ENCODE results near the genes TFPI2, CASD1 and PDK4.

DNA sequence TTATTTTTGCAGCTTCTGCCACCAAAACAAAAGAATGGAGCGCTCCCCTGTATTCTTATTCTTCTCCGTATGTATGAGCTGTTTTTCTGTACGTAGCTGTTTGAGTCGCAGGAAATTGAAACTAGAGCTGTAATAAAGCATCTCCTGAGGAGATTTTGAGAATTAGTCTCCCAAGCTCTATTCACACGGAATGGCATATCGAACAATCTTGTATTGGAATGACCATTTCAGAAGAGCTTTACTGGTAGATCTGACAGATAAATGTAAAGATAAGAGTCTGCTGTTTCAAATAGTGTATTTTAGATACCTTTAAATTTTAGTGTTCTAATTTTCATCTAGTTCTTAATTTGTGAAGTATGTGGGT lies 1.2 kb downstream of the ANKIB1 start:
- PRO-cap, result no peak

DNA sequence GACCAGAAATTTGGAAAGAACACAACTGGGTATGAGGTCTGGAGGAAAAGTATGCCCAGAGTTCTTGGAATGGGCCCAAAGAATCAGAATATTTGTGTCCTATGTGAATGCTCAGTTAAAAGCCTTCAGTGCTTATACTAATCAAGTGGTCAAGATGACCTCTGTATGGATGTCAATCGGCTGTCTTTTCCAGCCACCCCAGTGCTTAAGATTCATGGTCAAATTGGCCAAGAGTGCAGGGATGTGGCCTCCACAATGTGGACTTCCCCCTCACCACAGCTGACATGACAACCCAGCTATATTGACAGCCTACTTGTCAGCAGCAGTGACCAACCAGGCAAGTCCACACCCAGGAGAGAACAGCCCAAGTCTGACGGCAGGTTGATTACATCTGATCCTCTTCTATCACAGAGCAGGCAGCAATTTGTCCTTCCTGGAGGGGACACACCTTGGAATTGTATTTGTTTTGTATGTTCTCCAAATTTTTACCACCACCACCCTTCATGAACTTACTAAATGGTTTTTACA lies 8.2 kb upstream of the ERVW-1 start:
- PRO-cap, result no peak

- PRO-cap, result no peak
These were observed 10.9 kb downstream of the RBM48 start for GRCh38 chr7:92539164-92540290.

GRCh38 chr7:92641667-92642376 lies 51.6 kb upstream of the FAM133B start:
- PRO-cap, result no peak

DNA sequence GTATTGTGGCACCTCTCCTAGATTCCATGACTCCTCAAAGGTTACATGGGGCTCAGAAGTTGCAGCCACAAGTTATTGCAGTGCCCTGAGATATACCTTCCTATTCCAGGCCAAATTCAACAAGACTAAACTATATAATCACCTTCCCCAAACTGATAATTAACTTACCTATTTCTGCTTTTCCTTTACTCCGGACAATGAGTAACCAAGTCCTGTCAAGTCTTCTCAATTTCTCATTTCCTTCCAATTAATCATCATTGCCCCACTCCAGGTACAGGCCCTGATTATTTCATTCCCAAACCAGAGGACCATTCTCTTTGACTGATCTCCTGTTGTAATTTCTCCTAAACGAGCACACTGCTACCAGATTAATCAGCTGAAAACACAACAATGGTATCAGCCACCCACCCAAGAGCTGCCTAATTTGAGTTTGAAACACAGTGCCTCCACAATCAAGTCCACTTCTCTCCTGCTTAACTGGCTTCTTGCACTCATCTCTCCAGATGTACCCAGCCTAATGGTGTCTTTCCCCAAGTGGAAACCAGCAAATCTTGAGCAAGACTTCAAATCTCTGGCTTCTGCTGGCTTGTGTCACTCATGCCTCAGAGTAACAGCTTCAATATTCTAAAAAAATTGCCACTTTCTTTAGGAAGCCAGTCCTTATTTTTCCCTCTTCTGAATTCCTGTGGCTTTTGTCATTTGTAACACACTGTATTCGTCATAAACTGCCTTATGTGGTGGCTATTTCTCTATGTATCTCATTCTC lies 89.2 kb downstream of the CDK6 start:
- PRO-cap, result no peak

GRCh38 chr7:92757198-92757866 lies 79.0 kb downstream of the CDK6 start:
- PRO-cap, result no peak

DNA sequence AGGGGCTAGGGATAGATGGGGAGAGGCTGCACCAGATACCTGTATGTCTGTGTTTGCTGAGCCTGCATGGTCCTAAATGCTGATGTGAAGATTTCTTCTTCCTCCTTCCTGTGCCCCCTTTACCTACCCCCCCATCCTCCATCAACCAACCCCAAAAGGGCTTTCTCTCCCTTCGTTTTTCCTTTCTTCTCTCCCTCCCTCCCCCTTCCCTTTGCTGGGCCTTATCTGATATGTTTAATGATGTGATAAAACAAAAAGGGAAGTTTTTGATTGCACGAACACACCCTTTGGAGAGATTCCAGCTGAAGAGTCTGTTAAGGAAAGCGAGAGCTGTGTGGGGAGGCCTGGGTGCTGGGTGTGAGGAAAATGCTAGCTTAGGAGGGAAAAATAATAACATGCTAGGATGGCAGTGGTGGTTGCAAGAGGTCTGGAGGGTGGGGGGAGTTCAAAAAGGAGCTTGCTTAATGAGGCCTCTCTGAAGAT lies 101.9 kb downstream of the SAMD9 start:
- PRO-cap, result no peak

DNA sequence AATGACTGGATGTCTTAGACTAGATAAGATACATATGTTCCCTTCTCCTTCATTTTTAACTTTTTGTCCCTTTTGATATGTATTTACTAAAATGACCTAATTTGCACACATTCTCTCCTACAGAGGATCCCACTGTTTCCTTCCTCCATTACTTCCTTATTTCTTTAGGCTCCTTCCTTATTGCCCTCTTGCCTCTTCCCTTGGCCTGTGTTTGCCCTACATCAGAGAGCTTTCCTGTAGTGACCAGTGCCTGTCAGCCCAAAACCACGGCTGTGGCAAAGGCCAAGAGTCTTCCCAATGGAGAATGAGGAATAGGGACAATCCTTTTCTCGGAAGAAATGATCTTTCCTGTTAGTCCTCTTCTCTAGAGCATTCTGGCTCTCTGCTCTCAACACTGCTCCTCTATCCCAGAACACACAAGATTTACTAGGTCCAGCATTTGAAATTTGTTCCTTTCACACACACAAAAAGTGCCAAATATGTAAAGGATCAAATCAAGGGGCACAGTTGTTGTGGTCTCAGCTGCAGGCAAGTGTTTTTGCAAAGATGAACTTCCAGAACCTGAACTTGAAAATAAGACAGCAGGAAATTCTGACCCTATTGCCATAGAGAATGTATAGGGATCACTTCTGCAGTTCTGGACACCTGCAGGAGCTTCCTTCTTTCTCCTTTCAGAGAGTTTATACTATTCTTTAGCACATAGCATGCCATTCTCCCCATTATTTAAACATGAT lies 23.2 kb downstream of the HEPACAM2 start:
- PRO-cap, result no peak

DNA sequence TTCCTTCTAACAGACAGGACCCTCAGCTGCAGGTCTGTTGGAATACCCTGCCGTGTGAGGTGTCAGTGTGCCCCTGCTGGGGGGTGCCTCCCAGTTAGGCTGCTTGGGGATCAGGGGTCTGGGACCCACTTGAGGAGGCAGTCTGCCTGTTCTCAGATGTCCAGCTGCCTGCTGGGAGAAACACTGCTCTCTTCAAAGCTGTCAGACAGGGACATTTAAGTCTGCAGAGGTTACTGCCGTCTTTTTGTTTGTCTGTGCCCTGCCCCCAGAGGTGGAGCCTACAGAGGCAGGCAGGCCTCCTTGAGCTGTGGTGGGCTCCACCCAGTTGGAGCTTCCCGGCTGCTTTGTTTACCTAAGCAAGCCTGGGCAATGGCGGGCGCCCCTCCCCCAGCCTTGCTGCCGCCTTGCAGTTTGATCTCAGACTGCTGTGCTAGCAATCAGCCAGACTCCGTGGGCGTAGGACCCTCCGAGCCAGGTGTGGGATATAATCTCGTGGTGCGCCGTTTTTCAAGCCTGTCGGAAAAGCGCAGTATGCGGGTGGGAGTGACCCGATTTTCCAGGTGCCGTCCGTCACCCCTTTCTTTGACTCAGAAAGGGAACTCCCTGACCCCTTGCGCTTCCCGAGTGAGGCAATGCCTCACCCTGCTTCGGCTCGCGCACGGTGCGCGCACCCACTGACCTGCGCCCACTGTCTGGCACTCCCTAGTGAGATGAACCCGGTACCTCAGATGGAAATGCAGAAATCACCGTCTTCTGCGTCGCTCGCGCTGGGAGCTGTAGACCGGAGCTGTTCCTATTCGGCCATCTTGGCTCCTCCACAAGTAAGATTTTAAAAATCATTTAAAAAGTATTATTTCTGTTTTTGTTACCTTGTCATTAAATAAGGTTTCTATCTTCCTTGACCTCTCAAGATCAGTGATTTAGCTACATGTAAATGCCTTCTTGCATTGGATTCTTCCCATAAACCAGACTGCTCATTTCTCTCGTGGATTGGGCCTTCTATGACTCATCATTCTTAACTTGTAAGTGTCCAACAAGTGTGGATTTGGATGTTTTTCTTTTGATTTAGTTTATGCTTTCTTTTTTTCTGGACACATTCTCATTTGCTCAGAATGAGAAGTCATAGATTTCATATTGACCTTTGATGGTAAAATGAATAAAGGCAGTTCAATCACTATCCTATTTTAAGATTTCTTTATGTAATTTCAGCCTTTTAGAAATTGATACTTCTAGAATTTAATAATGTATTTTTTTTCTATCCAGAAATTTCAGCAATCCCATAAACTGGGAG lies 16.9 kb upstream of the CALCR start:
- PRO-cap, result unidirectional peak, minus-strand start at position 819 of the sequence

DNA sequence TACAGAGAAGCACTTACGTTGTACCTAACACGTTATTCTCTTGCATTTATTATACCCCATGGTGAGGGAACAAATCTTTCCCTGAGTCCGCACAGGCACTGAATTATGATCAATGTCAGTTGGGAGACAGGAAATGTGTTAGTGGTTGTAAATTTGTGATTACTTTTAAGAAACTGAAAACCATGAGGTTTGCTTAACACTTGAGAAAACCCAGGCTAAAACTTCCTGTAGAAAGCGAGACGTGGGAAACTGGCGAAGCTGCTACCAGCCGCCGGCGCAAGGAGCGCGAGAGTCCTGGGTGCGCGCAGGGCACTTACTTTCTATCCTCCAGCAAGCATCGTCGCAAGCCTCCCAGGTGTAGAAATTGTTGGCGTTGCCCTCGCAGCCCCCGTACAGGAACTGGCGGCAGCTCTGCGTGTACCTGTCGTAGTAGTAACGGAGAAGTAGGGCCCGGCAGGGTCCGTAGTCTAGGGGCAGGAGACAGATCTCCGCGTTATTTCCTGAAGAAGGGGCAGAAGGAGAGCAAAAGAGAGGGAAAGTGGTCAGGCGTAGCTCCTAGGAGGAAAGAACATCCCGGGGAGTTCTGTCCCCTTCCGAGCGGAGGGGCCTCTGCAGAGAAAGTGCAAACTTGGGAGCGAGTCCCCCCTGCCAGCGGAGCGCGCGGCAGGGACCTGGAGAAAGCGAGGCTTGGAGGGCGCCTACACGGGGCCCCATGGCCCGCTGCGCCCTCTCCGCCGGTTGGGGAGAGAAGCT lies 557 bp downstream of the TFPI2 start:
- PRO-cap, result no peak

GRCh38 chr7:93890573-93891212 lies at the start of gene TFPI2:
Gene TFPI2, minus strand, starts transcription at chr7:93890753.
- PRO-cap, result no peak

- PRO-cap, result no peak
These were observed 70.4 kb upstream of the COL1A2 start for GRCh38 chr7:94324375-94324696.

DNA sequence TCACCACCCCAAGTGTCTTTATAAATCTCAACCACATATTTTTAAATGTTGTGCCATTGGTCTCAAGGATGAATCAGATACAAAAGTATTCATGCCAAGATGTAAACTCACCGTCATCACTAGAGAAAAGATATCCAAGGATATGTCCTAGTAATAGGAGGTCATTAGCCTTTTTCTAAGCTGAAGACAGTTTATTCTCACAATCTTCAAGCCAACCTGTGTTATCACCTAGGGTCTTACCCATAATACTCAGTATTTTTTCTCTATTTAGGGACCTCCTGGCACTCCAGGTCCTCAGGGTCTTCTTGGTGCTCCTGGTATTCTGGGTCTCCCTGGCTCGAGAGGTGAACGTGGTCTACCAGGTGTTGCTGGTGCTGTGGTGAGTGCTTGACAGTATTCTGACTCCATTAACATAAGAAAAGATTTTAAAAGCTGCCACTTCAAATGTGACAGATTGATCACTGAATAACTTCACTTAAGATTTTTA lies 29.4 kb downstream of the COL1A2 start:
- PRO-cap, result no peak

DNA sequence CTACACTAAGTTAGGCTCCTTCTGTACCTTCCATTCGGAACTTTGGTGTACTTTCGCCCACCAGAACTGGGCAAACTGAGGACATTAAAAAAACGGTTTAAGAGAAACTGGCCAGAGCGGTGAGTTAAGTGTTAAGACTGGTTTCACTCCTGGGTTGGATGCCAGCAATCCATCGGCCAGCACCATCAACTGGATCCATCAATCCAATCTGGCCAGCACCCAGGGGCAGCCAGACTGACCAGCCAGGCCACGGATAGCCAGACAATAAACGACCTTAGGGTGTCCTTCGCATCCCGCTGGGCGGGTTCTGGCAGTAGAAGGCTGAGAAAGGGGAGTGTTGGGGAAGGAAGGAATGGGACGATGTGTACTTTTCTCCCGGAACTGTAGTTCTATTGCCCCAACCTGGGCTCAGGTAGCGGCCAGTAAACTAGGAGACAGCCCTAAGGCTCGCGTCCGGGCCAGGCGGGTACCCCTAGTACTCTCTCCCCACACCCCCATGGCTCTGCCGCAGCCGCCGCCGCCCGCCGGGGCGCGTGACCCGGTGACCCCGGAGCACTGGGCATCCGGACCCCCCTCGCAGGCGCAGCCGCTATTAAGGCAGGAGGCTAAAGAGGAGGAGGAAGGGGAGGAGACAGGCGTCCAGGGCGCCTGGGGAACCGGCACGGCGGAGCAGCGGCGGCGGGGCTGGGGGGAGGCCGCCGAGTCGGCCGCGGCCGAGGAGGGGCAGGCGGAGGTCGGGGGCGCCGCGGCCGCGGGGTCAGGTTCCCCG lies at the start of gene CASD1:
CASD1 (plus strand) TSS at position 629 of the 769 bp plus-strand sequence.
- PRO-cap, result bidirectional peak, plus-strand start at position 667 of the sequence, minus-strand start at position 266 of the sequence

GRCh38 chr7:94529352-94529986 lies 19.9 kb downstream of the CASD1 start:
- PRO-cap, result no peak

DNA sequence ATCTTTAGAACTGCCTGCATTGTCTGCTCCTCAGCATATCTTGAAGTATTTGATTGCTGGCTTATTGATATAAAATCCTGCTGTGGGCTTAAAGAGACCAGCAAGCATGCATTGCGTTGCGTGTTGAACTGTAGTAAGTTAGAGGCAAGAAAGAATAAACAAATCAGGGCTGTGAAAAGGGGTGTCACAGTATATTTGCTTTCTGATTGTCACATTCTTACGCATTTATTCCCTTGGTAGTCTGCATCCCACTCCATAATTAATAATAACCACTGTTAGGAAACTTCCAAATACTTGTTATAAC lies 1.5 kb downstream of the PPP1R9A start:
- PRO-cap, result no peak

DNA sequence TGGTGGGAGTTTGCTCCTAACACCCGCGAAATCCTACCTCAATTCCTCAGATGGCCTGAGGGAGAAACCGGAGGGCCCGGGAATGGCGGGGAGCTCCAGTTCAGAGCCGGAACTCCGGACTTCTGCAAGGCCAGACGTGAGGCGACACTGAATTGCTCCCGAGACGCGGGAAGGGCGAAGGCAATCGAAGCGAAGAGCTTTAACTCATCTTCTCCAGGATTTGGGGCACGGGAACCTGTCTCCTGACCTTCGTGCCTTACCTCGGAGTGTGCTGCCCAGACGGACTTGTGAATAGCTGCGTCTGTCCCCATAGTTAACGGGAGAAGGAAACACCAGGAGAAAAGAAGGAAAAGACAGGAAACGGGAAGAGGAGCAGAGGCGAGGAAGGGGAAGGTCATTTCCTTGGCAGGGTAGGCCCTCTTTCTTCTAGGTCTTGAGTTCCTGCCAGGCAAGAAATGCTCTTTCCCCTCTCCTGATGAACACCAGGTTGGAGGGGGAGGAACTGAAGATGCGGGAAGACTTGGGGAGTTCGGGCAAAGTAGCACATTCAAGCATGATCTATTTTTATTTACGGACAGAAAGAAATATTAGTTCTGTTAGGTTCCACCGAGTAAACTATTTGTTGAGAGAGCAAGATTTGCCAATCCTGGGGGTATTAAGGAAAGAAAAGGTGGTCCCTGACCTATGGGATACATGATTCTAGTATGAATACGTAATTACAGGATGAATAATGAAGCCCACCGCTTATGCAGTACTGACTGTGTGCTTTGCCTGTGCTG lies 633 bp upstream of the PON3 start:
- PRO-cap, result no peak

GRCh38 chr7:95549602-95550612 lies 46.4 kb downstream of the PDK4 start:
- PRO-cap, result no peak

DNA sequence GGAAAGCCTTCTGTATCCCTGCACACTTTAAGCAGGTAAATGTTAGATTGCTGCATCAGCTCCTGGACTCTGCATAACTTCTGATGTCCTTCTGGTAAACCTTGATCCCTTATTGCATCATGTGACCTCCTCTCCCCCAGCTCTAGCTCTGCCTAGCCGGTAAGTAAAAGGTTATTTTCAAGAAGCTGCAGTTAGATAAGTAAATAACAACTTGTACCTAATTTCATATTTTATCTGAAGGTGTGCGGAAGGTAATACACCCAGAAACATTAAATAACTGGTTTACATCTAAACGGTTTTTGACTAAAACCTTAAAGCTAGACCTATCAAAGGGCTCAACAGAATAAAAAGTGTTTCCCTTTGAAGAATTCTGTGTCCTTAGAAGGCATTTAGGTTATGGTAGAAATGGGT lies 37.4 kb downstream of the PDK4 start:
- PRO-cap, result no peak

GRCh38 chr7:95595626-95596631 lies at the start of gene PDK4:
Gene PDK4, minus strand, starts transcription at chr7:95596516.
- PRO-cap, result no peak

Measured in neuron (in vitro differentiated cells).